Measurements from ENCODE around the genes OR1J4, OR1Q1 and OR5C1.

DNA sequence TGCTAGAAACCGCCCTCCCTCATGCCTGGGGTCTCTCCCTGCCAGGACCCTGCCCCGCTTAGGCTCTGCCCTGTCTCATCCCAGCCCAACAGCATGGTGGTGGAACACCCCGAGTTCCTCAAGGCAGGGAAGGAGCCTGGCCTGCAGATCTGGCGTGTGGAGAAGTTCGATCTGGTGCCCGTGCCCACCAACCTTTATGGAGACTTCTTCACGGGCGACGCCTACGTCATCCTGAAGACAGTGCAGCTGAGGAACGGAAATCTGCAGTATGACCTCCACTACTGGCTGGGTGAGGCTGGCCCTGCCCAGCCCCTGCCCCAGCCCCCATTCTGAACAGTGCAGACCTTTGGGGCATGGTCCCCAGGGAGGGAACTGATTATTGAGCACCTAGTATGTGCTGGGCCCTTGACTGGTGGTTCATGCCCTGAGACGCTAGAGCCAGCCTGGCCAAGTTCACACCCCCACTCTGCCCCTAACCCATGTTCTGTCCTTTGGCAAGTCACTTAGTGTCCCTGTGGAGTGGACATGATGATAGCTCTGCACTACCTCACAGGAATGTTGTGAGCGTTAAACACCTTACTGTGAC, 34.0 kb downstream of the GSN start:
- RRBS, 2 experiments: no CpG with 5 or more reads among the region's 13 CpGs

GRCh38 chr9:121309521-121310226, 41.7 kb downstream of the GSN start:
- RRBS, 2 experiments: no CpG with 5 or more reads among the region's 6 CpGs

DNA sequence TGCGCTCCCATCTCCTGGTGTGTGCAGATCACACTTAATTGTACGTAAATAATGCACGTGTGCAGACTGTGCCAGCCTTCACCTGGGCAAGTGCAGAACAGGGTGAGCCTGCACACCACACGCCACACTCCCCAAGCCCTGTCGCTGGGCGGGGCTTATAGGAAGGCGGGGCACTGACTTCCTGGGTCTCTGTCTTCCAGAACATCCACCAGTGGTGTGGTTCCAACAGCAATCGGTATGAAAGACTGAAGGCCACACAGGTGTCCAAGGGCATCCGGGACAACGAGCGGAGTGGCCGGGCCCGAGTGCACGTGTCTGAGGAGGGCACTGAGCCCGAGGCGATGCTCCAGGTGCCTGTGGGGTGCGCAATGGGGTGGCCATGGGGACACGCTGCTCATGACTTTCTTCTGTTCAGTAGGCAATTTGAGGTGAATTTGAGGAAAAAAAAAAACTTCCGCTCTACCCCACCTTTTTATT, 44.2 kb downstream of the GSN start:
- RRBS, 2 experiments: no CpG with 5 or more reads among the region's 19 CpGs

DNA sequence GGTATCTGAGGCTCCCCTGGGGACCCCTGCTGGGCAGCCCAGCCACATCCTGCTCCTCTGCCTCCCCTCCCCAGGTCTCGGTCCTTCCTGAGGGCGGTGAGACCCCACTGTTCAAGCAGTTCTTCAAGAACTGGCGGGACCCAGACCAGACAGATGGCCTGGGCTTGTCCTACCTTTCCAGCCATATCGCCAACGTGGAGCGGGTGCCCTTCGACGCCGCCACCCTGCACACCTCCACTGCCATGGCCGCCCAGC, 50.6 kb downstream of the GSN start:
- RRBS, 2 experiments: no CpG with 5 or more reads among the region's 10 CpGs

DNA sequence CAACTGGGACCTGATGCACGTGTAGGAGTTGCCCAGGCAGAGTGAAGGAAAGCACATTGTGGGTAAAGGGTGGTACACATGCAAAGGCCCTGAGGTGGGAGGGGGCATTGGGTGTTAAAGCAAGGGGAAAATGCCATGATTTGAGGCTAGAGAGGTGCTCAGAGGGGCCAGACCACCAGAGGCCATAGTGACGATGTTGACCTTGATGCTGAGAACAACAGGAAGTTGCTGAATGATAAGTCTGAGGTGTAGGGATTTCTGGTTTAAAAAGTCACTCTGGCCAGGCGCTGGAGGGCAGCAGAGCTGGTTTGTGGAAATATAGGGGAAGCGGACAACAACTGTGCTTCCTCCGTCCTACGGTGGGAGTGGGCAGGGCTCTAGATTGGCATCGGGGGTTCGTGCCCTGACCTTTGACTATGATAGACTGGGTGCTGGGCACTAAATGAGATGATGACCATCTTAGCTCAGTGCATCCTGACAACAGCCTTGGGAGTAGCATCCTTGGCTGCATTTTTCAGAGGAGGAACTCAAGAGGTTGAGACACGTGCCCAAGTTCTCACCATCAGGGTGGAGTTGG, 44.7 kb downstream of the STOM start:
- RRBS, 2 experiments: no CpG with 5 or more reads among the region's 9 CpGs

GRCh38 chr9:121328781-121329614, 41.1 kb downstream of the STOM start:
- RRBS, 2 experiments: no CpG with 5 or more reads among the region's 20 CpGs

GRCh38 chr9:121347910-121348503, 22.0 kb downstream of the STOM start:
- RRBS, 2 experiments: no CpG with 5 or more reads among the region's 10 CpGs

DNA sequence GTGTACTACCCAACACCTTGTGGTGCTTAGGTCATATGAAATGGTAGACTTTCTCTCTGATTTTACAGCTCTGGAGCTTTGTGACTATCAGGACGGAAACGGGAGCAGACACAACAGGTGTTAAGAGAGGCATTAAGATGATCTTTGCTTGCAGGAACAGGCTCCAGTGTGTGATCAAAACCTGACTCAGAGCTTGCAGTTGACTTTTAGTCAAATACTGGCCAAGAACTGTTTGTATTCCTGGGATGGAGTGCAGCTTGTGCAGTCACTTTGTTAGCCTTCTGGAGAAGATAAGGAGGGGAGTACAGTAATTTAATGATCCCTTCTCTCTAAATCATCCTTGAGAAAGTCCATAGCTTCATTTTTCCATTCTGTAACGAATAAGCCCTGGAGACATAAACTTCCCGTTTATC, 2.9 kb upstream of the STOM start:
- RRBS, 2 experiments: no CpG with 5 or more reads among the region's 4 CpGs

- RRBS, 2 experiments: no CpG with 5 or more reads among the region's 20 CpGs
These were observed 67.9 kb upstream of the GGTA1 start for GRCh38 chr9:121567356-121568200.

- RRBS, 2 experiments: no CpG with 5 or more reads among the region's 15 CpGs
These were observed 15.1 kb upstream of the DAB2IP start for GRCh38 chr9:121636137-121636958.

DNA sequence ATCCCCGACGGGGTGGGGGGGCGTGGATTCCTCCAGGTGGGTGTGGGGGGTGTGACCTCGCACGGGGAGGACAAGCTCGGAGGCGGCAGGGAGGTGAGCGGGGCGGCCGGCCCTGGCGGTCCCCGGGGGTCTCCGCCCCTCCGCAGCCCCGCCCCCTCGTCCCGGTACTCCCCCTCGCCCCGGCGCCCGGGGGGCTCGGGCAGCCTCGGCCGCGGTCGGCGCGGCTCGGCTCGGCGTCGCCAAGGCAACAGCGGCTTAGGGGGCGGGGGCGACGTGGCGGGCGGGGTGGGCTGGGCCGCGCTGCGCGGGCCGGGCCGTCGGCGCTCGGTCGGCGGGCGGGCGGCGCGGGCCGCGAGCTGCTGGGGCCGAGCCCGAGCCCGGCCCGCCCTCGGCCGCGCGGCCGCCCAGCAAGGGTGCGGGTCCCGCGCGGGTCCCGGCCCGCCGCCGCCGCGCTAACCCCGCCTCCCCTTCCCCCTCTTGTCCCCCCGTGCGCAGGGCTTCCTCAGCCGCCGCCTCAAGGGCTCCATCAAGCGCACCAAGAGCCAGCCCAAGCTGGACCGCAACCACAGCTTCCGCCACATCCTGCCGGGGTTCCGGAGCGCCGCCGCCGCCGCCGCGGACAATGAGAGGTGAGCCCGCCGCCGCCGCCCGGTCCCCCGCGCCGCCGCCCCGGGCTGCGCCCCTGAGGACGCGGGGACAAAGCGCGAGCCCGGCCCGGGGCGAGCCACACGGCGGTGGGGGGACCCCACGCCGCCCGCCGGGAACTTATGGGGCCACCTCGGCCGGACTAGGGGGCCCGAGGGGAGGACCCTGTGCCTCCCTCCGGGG, 47.6 kb downstream of the DAB2IP start:
- RRBS, 2 experiments: 2% methylated on average over 63 to 64 of the region's 119 CpGs

GRCh38 chr9:121783605-121784380, 132.4 kb downstream of the DAB2IP start:
- RRBS, 2 experiments: 54 to 66% methylated on average over 4 of the region's 15 CpGs

GRCh38 chr9:121975750-121976385, 117.2 kb downstream of the TTLL11 start:
- RRBS, 2 experiments: no CpG with 5 or more reads among the region's 8 CpGs

- RRBS, 2 experiments: 19 to 45% methylated on average over 3 of the region's 21 CpGs
These were observed 103.8 kb downstream of the TTLL11 start for GRCh38 chr9:121989165-121989837.

DNA sequence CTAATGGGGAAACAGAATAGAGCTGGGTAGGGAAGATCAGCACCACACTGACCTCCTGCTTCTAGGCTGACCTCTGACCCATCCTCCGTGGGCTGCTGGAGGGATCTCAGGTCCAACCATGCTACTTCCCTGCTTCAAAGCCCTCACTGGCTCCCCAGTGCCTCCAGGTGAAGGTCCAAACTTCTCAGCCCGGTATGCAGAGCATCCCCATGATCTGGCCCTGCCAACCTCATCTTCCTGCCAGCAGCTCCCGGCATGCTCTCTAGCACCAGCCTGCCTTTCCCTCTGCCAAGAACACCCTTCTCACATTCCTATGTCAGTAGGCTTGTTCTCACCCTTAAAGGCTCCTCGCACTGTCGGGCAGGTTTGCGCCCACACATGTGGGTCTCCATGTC, 28.4 kb downstream of the NDUFA8 start:
- RRBS, 2 experiments: 66 to 85% methylated on average over 2 of the region's 6 CpGs

- RRBS, 2 experiments: no CpG with 5 or more reads among the region's 2 CpGs
These were observed 4.6 kb downstream of the MORN5 start for GRCh38 chr9:122164180-122164748.

GRCh38 chr9:122346393-122347621, 24.0 kb upstream of the PTGS1 start:
- RRBS, 2 experiments: 1 to 5% methylated on average over 35 to 41 of the region's 98 CpGs

DNA sequence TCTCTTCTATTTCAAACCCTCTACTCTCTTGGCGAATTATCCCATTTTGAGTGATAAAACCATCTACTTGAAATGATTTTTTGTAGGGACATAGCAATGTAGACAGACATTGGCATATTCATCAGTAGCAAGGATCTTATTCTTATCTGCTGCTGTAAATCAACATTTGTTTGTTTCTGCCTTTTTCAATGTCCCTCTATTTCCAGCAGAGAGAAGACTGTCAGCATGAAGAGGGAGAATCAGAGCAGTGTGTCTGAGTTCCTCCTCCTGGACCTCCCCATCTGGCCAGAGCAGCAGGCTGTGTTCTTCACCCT, at the start of gene OR1J4:
Gene OR1J4 (plus strand): TSS at position 226 of the 314 bp plus-strand sequence.
- RRBS, 2 experiments: no CpG with 5 or more reads among the region's 1 CpG

GRCh38 chr9:122614379-122615018, at the start of gene OR1Q1:
OR1Q1 (plus strand) TSS chr9:122614738.
- RRBS, 2 experiments: no CpG with 5 or more reads among the region's 4 CpGs

- RRBS, 2 experiments: no CpG with 5 or more reads among the region's 3 CpGs
These were observed at the start of gene OR5C1 for GRCh38 chr9:122788766-122788961. OR5C1 (plus strand) TSS chr9:122788933.